HepG2 (cell line): Measurements from ENCODE around the genes ODC1 and ROCK2.

- RRBS, 2 experiments: no CpG with 5 or more reads among the region's 18 CpGs
CAGE:
- cytosol, long polyA minus RNA: no peak
- cytosol, long polyA plus RNA: no peak
- long polyA plus RNA: no peak
- nucleus, long polyA minus RNA: no peak
- nucleus, long polyA plus RNA: no peak
Observed at GRCh38 chr2:10442856-10444035, 4.9 kb downstream of the ODC1 start.

DNA sequence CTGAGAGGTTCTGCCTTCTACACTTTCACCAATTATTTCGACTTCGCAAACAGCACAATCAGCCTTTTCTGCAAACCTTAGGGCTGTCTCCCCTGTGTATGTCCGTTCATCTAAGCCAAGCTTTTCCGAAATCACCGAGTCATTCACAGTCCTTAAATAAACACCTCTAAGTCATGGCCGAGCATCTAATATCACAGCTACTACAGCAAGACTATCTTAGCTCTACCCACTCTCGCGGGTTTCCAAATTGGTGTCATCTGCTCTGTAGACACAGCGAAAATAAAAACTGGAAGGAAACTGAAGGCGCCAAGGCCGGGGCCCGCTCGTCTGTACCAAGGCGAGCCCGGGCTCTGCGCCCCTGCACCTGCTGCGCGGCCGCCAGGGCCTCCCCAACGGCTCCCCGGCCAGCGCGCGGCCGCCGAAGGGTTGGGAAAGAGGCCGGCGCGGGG lies 705 bp downstream of the ODC1 start:
- RRBS, 2 experiments: 1 to 2% methylated on average over 13 of the region's 29 CpGs
CAGE:
- cytosol, long polyA minus RNA: no peak
- cytosol, long polyA plus RNA: no peak
- long polyA plus RNA: no peak
- nucleus, long polyA minus RNA: no peak
- nucleus, long polyA plus RNA: no peak

GRCh38 chr2:10447847-10448964 lies at the start of gene ODC1:
Gene ODC1 (minus strand): TSS chr2:10448327.
- RRBS, 2 experiments: 2% methylated on average over 69 of the region's 149 CpGs
CAGE:
- cytosol, long polyA minus RNA: start-site peak on the minus strand at chr2:10448141-10448213, 36 reads; start-site peak on the minus strand at chr2:10448325-10448330, 78 reads; start-site peak on the minus strand at chr2:10448392-10448399, 59 reads
- cytosol, long polyA plus RNA: start-site peak on the minus strand at chr2:10448364-10448448, 293 and 153 reads in 2 replicates
- long polyA plus RNA: start-site peak on the minus strand at chr2:10448197-10448209, 28 and 24 reads in 2 replicates; start-site peak on the minus strand at chr2:10448352-10448415, 116 and 160 reads in 2 replicates
- nucleus, long polyA minus RNA: no peak
- nucleus, long polyA plus RNA: start-site peak on the minus strand at chr2:10448334-10448419, 46 and 175 reads in 2 replicates

- RRBS, 2 experiments: no CpG with 5 or more reads among the region's 10 CpGs
CAGE:
- cytosol, long polyA minus RNA: no peak
- cytosol, long polyA plus RNA: no peak
- long polyA plus RNA: no peak
- nucleus, long polyA minus RNA: no peak
- nucleus, long polyA plus RNA: no peak
Observed at GRCh38 chr2:10450475-10450964, 2.4 kb upstream of the ODC1 start.

- RRBS, 2 experiments: no CpG with 5 or more reads among the region's 5 CpGs
CAGE:
- cytosol, long polyA minus RNA: no peak
- cytosol, long polyA plus RNA: no peak
- long polyA plus RNA: no peak
- nucleus, long polyA minus RNA: no peak
- nucleus, long polyA plus RNA: no peak
Observed at GRCh38 chr2:10712134-10712545, 9.3 kb upstream of the ATP6V1C2 start.

- RRBS, 2 experiments: no CpG with 5 or more reads among the region's 6 CpGs
CAGE:
- cytosol, long polyA minus RNA: no peak
- cytosol, long polyA plus RNA: no peak
- long polyA plus RNA: no peak
- nucleus, long polyA minus RNA: no peak
- nucleus, long polyA plus RNA: no peak
Observed at GRCh38 chr2:10745568-10745912, 24.1 kb downstream of the ATP6V1C2 start.

DNA sequence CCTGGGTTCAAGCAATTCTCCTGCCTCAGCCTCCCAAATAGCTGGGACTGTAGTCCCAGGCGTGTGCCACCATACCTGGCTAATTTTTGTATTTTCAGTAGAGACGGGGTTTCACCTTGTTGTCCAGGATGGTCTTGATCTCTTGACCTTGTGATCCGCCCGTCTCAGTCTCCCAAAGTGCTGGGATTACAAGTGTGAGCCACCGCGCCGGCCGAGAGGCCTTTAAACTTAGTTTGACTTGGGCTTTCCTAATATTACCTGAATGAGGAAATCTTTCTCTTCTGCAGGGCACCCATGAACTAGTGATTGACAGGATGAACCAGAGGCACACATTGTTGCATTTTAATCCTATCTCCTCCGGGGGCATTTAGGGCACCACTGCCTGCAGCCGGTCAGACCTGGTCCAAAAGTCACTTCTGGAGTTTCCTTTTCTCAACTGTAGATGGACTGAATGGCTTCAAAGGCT lies 37.4 kb downstream of the ATP6V1C2 start:
- RRBS, 2 experiments: 17% methylated on average over 1 of the region's 10 CpGs; no CpG with 5 or more reads in 1 of the 2 experiments
CAGE:
- cytosol, long polyA minus RNA: no peak
- cytosol, long polyA plus RNA: no peak
- long polyA plus RNA: no peak
- nucleus, long polyA minus RNA: no peak
- nucleus, long polyA plus RNA: no peak

GRCh38 chr2:10783757-10784375 lies 28.7 kb downstream of the PDIA6 start:
- RRBS, 2 experiments: no CpG with 5 or more reads among the region's 6 CpGs
CAGE:
- cytosol, long polyA minus RNA: no peak
- cytosol, long polyA plus RNA: start-site peak on the minus strand at chr2:10783956-10784323, 4,553 and 7,545 reads in 2 replicates
- long polyA plus RNA: start-site peak on the minus strand at chr2:10783899-10784320, 5,008 and 4,366 reads in 2 replicates
- nucleus, long polyA minus RNA: no peak
- nucleus, long polyA plus RNA: start-site peak on the minus strand at chr2:10783956-10784350, 2,355 and 1,956 reads in 2 replicates

GRCh38 chr2:10880565-10880999 lies 31.2 kb upstream of the KCNF1 start:
- RRBS, 2 experiments: no CpG with 5 or more reads among the region's 14 CpGs
CAGE:
- cytosol, long polyA minus RNA: no peak
- cytosol, long polyA plus RNA: no peak
- long polyA plus RNA: no peak
- nucleus, long polyA minus RNA: no peak
- nucleus, long polyA plus RNA: no peak

DNA sequence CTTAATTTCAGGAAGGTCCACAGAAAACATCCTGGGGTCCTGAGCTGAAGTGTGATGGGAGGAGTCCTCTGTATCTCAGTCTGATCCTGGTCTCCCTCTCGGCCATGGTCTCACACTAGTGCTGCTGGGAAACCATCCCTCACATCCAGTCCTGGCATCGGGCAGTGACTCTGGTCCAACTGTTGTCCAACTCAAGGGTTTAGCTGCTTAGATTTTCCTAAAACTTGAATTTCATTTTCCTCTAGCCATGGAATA lies 27.0 kb upstream of the KCNF1 start:
- RRBS, 2 experiments: no CpG with 5 or more reads among the region's 2 CpGs
CAGE:
- cytosol, long polyA minus RNA: no peak
- cytosol, long polyA plus RNA: no peak
- long polyA plus RNA: no peak
- nucleus, long polyA minus RNA: no peak
- nucleus, long polyA plus RNA: no peak

- RRBS, 2 experiments: no CpG with 5 or more reads among the region's 10 CpGs
CAGE:
- cytosol, long polyA minus RNA: start-site peak on the minus strand at chr2:11181574-11181639, 120 reads
- cytosol, long polyA plus RNA: no peak
- long polyA plus RNA: no peak
- nucleus, long polyA minus RNA: no peak
- nucleus, long polyA plus RNA: no peak
Observed at GRCh38 chr2:11181403-11181809, 26.1 kb downstream of the SLC66A3 start.

DNA sequence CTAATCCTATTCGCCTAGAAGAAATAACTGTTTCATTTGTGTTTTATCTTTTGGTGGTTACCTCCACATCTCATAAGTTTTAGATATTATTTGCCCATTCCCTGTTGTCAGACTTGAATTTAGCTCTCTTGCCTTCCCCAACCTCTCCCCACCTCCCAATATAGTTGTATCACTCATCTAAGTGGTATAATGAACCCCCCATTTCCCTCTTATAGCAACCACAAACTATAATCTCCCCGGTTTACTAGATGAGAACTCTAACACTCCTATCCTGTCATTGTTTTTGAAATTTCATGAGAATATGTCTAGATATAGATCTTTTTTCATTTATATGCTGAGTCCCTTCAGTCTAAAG lies 48.8 kb downstream of the SLC66A3 start:
- RRBS, 2 experiments: no CpG with 5 or more reads among the region's 2 CpGs
CAGE:
- cytosol, long polyA minus RNA: no peak
- cytosol, long polyA plus RNA: no peak
- long polyA plus RNA: no peak
- nucleus, long polyA minus RNA: no peak
- nucleus, long polyA plus RNA: no peak

DNA sequence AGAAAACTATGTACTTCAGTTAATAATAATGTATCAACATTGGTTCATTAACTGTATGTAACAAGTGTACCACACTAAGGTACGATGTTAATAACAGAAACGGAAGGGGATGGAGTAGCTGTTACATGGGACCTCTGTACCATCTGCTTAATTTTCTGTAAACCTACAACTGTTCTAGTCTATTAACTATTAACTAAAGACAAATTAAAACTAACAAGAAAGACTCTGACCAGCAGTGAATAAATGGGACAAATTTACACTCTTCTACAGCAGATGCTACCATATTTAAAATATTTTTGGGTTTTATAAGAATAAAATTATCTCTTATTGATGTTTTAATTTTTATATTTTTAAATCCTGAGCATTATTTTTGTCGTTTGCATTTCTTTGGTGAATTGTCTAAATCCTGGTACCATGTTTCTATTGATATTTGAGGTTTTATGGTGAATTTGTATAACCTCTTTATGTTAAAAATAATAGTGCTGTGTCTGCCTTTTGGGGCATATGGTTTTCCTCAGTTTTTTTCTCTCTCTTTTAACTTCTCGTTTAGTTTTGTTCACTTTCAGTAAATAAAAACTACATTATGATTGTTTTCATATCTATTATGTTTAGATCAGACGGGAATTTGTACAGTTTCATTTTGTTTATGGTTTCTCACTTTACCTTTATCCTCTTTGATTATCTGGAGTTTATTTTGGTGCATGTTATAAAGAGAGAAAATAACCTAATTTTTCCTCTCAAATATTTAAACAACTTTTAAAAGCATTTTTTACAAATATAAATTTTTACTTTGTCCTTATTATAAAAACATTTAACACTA lies 31.1 kb downstream of the ROCK2 start:
- RRBS, 2 experiments: no CpG with 5 or more reads among the region's 5 CpGs
CAGE:
- cytosol, long polyA minus RNA: start-site peak on the minus strand centred at position 368 of the sequence, 81 bp wide, 15 reads
- cytosol, long polyA plus RNA: no peak
- long polyA plus RNA: no peak
- nucleus, long polyA minus RNA: start-site peak on the minus strand centred at position 387 of the sequence, 61 bp wide, 23 reads; start-site peak on the minus strand centred at position 578 of the sequence, 15 bp wide, 22 reads; start-site peak on the minus strand centred at position 800 of the sequence, 19 bp wide, 25 reads
- nucleus, long polyA plus RNA: no peak

GRCh38 chr2:11343976-11344885 lies at the start of gene ROCK2:
Gene ROCK2 (minus strand): TSS chr2:11344636.
- RRBS, 2 experiments: 1 to 2% methylated on average over 57 to 61 of the region's 121 CpGs
CAGE:
- cytosol, long polyA minus RNA: start-site peak on the minus strand at chr2:11344015-11344115, 234 reads; start-site peak on the minus strand at chr2:11344238-11344314, 159 reads; start-site peak on the minus strand at chr2:11344430-11344469, 77 reads; start-site peak on the minus strand at chr2:11344542-11344620, 738 reads
- cytosol, long polyA plus RNA: start-site peak on the minus strand at chr2:11344584-11344635, 92 and 378 reads in 2 replicates
- long polyA plus RNA: start-site peak on the minus strand at chr2:11344584-11344628, 290 and 222 reads in 2 replicates
- nucleus, long polyA minus RNA: start-site peak on the minus strand at chr2:11344604-11344624, 100 reads
- nucleus, long polyA plus RNA: no peak

- RRBS, 2 experiments: no CpG with 5 or more reads among the region's 11 CpGs
CAGE:
- cytosol, long polyA minus RNA: no peak
- cytosol, long polyA plus RNA: no peak
- long polyA plus RNA: no peak
- nucleus, long polyA minus RNA: no peak
- nucleus, long polyA plus RNA: no peak
Observed at GRCh38 chr2:11403720-11404183, 59.3 kb upstream of the ROCK2 start.

DNA sequence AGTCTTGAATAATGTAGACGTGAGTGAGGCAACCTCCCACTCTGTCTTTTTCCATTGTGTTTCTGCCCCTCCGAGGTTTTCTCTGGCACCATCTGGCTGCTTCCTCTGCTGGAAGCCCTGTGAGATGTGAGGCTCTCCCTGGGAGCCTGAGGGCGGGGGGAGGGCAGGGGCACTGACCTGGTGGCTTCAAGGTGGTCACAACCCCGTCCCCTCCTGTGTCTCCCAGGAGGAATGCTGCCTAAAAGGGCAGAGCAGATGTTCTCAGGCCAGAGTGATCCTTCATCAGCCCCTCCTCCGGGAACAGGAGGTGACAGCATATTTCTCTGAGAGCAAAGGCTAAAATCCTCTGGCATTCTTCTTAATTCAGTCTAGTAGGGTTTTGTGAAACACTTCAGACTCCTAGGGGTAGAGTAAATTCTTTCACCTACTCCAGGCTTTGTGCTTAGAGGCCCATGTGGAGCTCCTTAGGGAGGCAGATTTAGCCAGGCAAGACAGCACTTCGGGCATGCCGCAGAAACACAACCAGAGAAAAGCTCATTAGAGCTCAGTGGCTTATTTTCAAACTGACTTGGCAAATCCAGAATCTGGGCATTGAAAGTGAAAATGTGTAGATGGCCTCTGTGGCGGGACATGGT lies 18.3 kb upstream of the GREB1 start:
- RRBS, 2 experiments: no CpG with 5 or more reads among the region's 8 CpGs
CAGE:
- cytosol, long polyA minus RNA: no peak
- cytosol, long polyA plus RNA: no peak
- long polyA plus RNA: no peak
- nucleus, long polyA minus RNA: no peak
- nucleus, long polyA plus RNA: no peak

DNA sequence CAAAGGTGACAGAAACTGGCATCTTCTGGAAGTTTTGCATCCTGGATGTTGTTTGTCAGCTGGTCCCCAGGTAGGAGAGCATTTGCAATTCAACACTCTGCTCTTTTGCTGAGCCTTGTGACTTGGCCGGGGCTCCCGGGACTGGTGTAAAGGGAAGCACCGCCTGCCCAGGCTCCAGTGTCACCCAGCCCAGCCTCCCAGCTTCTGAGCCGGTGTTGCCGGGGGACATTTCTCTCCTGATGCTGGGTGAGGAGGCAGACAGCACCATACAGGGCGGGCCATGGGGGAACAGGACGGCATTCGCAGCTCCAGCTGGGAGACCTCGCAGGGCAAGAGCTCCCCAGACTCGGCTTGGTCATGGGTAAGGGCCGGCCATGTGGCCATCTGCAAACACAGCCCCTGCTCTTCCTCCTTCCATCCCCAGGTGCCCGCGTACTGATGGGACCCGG lies 7.4 kb upstream of the NTSR2 start:
- RRBS, 2 experiments: 39% methylated on average over 7 of the region's 14 CpGs
CAGE:
- cytosol, long polyA minus RNA: no peak
- cytosol, long polyA plus RNA: no peak
- long polyA plus RNA: no peak
- nucleus, long polyA minus RNA: no peak
- nucleus, long polyA plus RNA: no peak

DNA sequence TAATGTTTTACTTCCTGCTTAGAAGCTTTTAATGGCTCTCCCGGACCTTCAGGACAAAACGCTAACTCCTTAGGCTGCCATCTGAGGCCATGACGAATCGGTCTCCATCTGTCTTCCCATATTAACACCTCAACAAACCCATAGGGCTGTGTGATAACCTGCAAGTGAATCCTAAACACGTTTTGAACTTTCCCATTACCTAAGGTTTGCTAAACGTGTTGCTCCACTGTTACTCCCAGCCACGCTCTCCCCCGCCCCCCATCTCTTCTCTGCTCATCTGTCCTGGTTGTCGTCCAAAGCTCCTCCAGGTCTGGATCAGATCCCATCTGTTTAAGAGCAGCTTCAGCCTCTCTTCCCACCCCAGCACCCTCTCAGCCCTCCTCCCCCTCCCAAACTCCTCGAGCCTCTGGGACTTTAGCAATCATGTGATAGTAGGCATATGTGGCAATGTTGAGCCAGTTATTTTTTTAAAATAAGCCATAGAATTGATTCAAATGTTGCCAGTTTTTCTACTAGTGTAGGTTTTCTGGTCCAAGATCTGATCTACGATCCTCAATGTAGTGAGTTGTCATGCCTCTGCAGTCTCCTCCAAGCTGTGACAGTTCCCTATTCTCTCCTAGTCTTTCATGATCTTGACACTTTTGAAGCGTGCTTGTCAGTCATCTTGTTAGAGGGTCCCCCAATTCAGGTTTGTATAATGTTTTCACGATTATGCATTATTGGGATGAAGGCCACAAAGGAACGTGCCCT lies 20.0 kb upstream of the LPIN1 start:
- RRBS, 2 experiments: 57% methylated on average over 1 of the region's 14 CpGs; no CpG with 5 or more reads in 1 of the 2 experiments
CAGE:
- cytosol, long polyA minus RNA: no peak
- cytosol, long polyA plus RNA: no peak
- long polyA plus RNA: no peak
- nucleus, long polyA minus RNA: no peak
- nucleus, long polyA plus RNA: no peak

GRCh38 chr2:11748433-11749490 lies 2.3 kb downstream of the LPIN1 start:
- RRBS, 2 experiments: 18 to 27% methylated on average over 2 of the region's 22 CpGs
CAGE:
- cytosol, long polyA minus RNA: no peak
- cytosol, long polyA plus RNA: no peak
- long polyA plus RNA: no peak
- nucleus, long polyA minus RNA: no peak
- nucleus, long polyA plus RNA: no peak

GRCh38 chr2:12079353-12079770 lies 332.9 kb downstream of the LPIN1 start:
- RRBS, 2 experiments: no CpG with 5 or more reads among the region's 12 CpGs
CAGE:
- cytosol, long polyA minus RNA: no peak
- cytosol, long polyA plus RNA: no peak
- long polyA plus RNA: no peak
- nucleus, long polyA minus RNA: no peak
- nucleus, long polyA plus RNA: no peak